Fibroblast of the aortic adventitia (primary cell): ENCODE results near the gene DCT.

DNA sequence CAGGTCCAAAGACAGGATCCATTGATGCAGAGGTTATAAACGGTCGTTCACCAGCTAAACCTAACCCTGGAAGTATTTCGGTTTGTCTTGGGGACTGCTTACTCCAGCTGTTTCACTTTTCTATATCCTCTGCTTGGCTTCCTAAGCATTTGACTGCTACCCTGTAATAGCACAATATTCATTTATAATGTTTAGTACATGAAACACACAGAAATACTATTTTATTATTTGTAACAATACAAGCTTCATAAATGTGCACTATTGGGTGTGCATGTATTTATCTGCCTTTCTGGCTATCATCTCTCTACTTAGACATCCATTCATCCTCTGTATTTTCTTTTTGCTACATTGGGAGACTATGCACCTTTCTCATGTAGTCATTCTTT is 26.5 kb upstream of the FBXL3 start:
- CAGE, long polyA plus RNA, result no peak

- CAGE, long polyA plus RNA, result no peak
Measured at GRCh38 chr13:77068492-77068857, 41.5 kb upstream of the FBXL3 start.

DNA sequence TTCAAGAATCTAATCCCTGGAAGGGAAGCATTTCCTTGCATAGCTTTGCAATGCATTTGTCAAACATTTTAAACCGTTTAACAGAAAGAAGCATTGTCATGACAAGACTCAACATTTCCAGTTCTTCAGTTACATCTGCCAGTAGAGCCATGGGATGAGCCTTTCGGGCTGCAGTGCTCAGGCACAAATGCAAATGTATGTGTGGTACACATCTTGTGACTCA is 64.8 kb downstream of the EDNRB start:
- CAGE, long polyA plus RNA, result no peak

- CAGE, long polyA plus RNA, result no peak
Measured at GRCh38 chr13:79482198-79482773, 1.3 kb downstream of the NDFIP2 start.

DNA sequence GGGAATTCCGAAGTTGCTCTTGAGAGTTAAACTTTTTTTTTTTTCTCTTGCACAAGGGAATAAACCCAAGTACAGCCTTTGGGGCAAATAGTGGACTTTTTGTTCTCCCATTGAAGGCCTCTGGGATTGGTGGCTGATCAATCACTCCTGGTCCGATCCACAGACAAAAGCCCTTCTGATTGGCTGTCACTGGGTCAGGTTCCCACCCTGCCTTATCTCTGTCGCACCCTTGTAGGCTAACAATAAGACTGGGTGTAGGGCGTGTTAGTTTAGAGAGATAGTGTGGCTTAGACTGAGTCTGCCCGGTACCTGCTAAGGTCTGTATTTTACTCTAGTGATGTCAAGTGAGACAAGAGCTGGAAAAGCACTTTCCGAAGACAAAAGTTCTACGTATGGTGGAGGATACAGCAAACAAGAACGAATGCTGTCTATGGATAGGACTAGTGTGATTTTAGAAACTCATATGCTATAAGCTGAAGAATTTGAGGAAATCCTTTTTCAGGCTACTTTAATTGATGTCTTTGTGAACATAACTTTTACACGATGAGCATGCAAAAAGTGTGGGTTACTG is 380.9 kb downstream of the NDFIP2 start:
- CAGE, long polyA plus RNA, result no peak

DNA sequence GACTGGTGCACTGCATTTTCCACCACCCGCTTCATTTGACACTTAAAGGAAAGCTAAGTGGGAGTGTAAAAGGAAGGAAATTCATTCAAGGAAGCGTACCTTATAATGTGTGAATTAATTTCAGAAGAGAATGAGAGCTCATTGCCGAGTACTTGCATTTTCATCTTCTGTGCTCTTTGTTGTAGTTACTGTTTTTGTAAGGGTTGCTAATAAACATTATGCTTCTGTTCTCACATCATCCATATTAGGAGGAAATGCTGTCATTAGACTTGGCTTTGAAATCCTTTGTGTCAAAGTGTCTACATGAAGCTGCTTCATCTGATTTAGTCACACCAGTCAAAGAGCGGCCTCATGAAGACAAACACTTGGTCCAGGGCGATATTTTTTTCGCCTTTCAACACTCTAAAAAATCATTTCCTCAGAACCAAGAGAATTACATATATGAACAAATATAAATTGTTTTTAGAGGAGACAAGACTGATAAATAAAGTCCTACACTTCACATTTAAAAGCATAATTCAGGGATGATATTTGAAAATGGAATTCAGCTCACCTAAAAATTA is 105.0 kb downstream of the SPRY2 start:
- CAGE, long polyA plus RNA, result no peak

DNA sequence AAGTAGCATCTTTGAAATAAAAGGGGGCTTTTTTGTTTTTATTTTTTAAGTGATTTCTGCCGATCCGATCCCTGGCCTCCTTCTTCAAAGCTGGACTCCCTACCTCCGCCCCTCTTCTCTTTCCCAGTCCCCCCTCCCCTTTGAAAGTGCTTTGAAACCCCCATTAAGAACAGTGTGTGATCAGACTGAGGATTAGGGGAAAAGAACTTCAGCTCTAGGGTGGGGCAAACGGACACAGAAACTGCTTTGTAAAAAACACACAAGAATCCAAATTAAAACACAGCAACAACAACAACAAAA is 1.4 kb downstream of the SPRY2 start:
- CAGE, long polyA plus RNA, result no peak

GRCh38 chr13:80339826-80340501 is 962 bp downstream of the SPRY2 start:
- CAGE, long polyA plus RNA, result no peak

DNA sequence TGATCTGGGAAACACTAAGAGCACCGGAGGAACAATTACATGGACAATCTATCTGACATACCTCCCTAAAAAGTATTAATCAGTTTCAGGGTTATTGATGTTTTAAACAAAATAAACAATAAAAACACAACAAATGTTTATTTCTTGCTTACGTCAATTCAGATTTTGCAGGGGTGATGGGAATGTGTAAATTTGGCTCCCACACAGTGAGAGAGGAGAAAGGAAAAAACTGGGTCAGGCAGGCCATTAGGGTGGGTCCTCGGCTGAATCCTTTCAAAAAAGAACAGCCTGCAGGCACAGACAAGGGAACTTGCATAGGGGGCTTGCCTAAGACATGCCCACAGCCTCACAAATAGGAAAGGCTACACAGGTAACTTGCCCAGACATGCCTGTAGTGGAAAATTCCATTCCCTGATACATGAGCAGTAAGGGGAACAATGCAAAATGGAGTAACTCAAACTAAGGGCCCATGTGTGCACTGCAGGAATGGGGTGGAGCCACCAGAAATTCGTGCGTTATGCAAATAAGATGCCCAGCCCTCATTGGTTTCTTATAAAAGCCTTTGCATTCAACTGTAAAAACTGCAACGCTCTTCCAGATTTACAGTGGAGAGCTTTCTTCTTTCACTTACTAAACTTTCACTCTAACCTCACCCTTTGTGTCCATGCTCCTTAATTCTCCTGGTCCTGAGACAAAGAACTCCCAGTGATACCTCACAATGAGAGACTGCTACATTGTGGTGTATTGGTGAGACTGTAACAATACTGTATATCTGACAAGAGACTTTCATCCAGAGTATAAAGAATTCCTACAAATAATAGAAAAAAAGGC is 59.4 kb upstream of the SLITRK1 start:
- CAGE, long polyA plus RNA, result no peak

GRCh38 chr13:86909374-86909731 is 761.8 kb upstream of the SLITRK5 start:
- CAGE, long polyA plus RNA, result no peak

DNA sequence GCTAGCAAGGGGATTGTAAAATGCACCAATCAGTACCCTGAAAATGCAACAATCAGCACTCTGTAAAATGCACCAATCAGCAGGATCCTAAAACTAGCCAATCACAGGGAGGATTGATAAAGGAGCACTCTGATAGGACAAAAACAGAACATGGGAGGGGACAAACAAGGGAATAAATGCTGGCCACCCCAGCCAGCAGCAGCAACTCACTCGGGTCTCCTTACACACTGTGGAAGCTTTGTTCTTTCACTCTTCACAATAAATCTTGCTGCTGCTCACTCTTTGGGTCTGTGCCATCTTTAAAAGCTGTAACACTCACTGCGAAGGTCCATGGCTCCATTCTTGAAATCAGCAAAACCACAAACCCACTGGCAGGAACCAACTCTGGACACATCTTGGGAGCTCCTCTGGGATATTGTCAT is 337.4 kb upstream of the SLITRK5 start:
- CAGE, long polyA plus RNA, result no peak

GRCh38 chr13:89161842-89162041 is 1490.6 kb downstream of the SLITRK5 start:
- CAGE, long polyA plus RNA, result no peak

DNA sequence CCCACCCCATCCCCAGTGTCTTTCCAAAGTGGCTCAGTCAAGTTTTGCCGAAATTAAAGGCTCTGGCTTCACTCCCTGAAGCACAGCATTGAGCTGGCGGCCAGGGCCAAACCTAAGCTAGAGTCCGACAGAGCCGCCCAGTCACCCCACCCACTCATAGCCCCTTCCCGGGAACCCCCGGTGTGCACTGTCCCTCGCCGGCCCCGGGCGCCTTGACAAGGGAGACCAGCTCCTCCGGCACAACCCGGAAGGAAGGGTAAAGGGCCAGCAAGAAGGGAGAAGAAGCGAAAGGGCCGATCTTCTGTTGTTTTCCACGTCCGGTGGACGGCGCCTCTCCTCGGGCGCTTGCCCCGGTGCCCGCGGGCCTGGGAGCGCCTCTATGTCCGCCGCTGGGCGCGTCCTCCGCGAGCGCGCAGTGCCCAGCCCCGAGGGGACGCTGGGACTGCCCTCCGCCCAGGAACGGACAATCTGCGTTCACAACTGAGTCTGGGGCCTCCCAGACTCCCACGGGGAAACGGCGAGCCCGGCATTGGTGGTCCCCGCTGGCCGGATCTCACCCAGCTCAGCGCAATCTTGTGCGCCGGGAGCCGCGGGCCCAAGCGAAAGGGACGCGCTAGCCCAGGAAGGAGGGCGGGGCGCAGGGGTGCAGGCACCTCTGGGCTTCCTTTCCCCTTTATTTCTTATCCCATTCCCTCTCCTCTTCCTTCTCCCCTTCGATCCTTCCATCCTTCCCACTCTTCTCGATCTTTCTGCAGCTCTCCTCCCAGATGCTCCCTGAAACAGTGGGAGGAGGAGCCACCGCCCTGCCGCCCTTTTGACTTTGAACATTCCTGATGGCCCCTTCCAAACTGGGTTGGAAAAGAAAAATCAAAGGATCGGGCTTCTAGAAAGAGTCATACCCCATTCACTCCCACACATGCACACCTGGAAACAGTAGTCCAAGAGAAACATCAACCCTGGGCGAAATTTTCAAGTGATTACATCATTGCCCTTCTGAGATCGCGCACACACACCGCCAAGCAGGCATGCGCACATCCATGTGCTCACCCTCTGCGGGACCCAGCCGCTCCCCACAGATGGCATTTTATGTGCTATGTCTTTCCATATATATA is 223.2 kb upstream of the GPC5 start:
- CAGE, long polyA plus RNA, result no peak

GRCh38 chr13:92806302-92806736 is 420.3 kb upstream of the GPC6 start:
- CAGE, long polyA plus RNA, result no peak

DNA sequence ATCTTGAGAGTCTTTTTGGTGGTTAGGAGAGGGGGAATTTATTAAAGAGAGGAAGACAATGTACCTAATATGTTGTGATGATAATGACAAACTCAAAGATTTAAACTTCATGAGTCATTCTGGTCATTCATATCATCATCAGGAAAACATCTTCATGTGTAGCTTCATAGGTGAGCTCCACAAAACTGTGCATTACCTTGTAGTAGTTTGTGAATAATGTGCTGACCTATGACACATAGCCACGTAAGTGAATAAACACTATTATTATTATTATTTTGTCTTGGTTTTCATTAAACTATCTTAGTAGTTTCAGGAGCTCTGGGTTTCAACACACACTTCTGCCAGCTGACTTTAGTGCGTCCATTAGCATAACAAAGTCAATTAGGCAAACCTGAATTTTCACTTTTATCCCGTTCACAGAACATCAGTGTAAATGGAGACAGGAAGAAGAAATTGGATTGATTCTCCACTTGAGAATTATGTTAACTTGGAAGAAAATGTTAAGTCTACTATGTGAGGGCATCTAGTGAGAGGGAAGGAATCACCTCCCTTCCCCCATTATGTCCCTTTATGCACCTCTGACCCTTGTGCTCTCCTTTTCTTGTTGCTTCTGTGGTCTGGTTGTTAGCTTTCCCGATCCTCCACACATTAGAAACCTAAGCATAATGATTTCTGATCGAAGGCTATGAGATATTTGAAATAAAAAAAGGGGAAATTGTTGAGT is 820 bp upstream of the GPC6 start:
- CAGE, long polyA plus RNA, result no peak

- CAGE, long polyA plus RNA, result no peak
Measured at GRCh38 chr13:93231907-93232128, 5.2 kb downstream of the GPC6 start.

GRCh38 chr13:93767267-93767799 is 540.7 kb downstream of the GPC6 start:
- CAGE, long polyA plus RNA, result no peak

- CAGE, long polyA plus RNA, result no peak
Measured at GRCh38 chr13:94184982-94185232, 294.6 kb downstream of the DCT start.

DNA sequence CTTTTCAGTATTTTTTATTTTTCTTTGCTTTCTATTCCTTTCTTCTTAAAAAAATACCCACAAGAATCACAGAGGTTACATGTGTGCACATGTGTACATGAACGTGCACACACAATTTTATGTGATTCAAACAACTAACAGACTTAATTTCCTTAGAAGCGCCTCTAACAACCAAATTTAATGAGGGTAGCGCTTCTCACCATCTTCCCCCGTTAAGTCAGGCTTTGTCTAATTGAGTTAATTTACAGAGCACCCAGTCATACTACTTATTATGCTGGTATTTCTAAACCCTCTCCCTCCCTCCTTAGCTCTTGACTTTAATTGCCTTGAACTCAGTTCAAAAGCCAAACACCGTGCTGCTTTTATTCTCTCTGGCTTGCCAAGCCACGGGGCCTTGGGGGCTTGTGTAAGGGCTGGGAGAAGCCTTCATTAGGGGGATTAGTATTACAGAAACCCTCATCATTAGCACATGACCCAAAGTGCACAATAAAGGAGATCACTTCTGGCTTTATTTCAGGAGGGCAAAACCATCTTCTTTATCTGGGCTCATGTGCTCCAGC is at the start of gene DCT:
Gene DCT, minus strand, starts transcription at position 338 of the 560 bp plus-strand sequence.
- CAGE, long polyA plus RNA, result no peak

DNA sequence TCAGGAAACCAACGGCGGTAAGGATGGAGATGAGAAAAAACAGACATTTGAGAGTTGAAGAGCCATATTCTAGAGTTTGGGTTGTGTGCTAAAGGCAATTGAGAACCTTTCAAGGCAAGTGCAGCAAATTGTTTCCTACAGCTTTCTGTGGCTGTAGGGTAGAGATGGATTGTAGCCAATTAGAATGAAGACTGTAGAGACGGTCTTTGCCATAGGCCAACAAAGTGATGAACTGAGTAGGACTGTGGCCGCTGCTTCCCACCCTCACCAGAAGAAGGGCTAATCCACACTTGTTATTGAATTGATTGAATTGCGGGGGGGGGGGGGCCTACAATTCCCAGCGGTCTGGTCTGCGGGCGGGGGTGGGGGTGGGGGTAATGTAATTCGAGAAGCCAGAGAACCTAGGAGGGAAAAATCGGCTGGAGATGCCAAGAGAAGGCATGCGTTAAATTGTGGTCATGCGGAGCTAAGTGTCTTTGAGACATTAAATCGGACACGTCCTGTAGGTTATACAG is 674 bp upstream of the GPR180 start:
- CAGE, long polyA plus RNA, result no peak